H1 (cell line): ENCODE measurements around a stretch of chr9.

DNA sequence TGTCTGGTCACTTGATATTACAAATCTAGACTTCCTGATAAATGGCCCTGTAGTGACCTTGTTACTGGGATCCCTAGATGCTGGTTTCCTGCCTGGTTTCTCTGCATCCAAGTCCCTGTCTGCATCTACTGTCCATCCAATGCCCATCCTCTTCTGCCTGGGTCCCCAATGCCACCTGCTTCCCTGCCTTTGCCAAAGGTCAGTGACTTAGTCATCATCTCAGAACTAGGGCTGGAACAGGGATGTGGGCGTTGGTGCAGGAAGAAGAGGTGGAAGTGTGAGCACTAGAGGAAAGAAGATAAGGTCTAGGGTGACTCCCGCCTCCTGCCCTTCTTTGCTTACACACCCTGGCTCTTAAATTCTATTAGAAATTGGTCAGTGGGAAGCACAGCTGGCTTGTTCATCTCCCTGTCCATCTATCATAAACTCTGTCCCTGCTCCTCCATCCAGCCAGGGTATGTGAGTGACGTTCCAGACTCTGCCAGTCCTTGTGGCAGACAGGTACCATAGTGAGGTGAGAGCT is 9.3 kb downstream of the PTPN3 start:
- RRBS: no CpG with 5 or more reads among the region's 3 CpGs
CAGE:
- cytosol, long polyA plus RNA: no peak
- long polyA plus RNA: no peak
- nucleus, long polyA plus RNA: no peak

DNA sequence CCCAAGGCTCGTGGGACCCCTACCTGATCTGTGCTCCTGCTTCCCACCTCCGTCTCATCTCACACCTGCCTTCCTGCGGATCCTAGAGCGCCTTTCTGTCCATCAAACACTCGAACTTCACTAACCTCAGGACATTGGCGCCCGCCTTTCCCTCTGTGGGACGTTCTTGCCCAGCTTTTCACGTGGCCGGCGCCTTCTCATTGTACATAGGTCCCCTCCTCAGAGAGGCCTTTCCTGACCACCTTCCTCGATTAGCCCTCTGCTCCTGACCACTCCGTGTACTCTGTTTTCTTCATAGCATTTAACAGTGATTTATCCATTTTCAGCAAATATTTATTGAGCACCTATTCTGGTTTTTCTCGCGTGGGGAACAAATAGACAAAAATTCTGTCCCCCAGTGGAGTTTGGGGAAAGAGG is 625 bp upstream of the PTPN3 start:
- RRBS: no CpG with 5 or more reads among the region's 15 CpGs
CAGE:
- cytosol, long polyA plus RNA: no peak
- long polyA plus RNA: no peak
- nucleus, long polyA plus RNA: no peak

- RRBS: no CpG with 5 or more reads among the region's 85 CpGs
CAGE:
- cytosol, long polyA plus RNA: no peak
- long polyA plus RNA: no peak
- nucleus, long polyA plus RNA: no peak
Measured at GRCh38 chr9:109640081-109641201, 139.6 kb upstream of the PALM2AKAP2 start.

DNA sequence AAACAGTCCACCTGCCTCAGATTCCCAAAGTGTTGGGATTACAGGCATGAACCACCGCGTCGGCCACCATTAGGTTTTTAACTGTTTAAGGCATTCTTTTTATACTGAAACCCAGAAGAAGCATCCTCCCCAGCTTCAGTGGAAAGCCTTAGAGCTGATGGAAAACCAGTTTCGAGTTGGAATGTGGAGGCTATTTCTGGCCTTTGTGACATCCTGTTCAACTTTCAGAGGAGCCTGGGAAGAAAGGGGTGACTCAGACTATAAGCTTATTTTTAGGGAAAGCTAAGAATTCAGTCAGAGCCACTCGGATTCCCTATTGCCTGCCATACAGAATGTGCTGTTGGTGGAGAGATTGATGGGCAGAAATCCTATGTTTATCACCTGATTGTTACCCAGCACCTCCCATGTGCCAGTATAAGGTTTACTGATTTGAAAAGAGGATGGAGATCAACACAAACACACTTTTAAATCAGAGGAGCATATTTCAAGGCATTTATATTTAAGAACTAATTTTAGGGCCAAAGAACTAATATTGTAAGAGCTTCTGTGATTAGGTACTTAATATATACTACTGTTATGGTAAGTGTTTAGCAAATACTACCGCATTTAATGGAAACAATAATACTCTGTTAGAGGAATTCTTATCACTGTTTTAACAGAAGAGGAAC is 19.9 kb downstream of the PALM2AKAP2 start:
- RRBS: no CpG with 5 or more reads among the region's 6 CpGs
CAGE:
- cytosol, long polyA plus RNA: no peak
- long polyA plus RNA: no peak
- nucleus, long polyA plus RNA: no peak

- RRBS: no CpG with 5 or more reads among the region's 8 CpGs
CAGE:
- cytosol, long polyA plus RNA: no peak
- long polyA plus RNA: no peak
- nucleus, long polyA plus RNA: no peak
Measured at GRCh38 chr9:109817826-109818218, 37.8 kb downstream of the PALM2AKAP2 start.

DNA sequence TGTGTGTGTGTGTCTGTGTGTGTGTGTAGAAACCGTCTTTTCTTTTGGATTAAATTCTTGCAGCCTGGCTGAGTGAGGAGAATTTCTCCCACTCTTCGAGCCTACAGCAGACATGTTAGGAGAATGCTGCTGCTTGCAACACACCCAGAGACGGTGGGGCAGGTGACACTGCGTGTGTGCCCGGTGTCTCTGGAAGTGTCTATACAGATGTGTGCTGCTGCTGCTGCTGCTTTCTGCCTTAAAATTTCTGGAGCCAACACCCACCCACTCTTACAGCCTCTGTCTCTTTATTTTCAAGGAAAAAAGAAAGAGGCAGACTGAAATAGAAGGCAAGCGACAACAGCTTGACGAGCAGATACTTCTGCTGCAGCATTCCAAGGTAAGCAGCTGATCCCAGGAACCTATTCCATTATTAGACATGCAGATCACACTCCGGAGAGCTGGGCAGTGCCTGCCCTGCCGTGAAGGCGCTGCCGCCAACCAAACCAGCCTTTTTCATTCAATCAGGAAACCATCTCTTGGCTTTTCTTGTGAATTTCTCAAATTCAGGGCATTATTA is 87.3 kb downstream of the PALM2AKAP2 start:
- RRBS: no CpG with 5 or more reads among the region's 11 CpGs
CAGE:
- cytosol, long polyA plus RNA: no peak
- long polyA plus RNA: no peak
- nucleus, long polyA plus RNA: no peak

DNA sequence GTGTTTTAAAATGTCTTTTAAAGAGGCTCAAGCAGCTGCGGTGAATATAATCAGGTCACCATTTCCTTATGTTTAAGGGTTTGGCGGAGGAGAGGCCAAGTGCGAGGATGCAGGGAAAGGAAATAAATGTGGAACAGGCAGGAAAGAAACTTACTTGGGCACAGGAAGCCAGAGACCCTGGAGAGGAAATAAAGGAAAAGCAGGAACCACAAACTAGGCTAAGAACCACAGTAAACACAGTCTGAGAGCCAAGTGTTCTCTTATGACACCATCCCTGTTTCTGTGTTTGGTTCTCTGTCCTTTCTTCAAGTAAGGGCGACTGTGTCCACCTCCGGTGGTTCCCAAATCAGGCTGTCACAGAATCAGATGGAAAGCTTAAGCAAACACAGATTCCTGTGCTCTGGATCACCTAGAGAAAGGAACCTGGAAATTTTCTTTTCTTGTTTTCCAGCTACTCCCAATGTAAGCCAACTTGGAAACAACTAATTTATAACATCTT is 166.4 kb downstream of the C9orf152 start:
- RRBS: no CpG with 5 or more reads among the region's 5 CpGs
CAGE:
- cytosol, long polyA plus RNA: no peak
- long polyA plus RNA: no peak
- nucleus, long polyA plus RNA: no peak

GRCh38 chr9:110047598-110047815 is 160.5 kb downstream of the C9orf152 start:
- RRBS: no CpG with 5 or more reads among the region's 3 CpGs
CAGE:
- cytosol, long polyA plus RNA: no peak
- long polyA plus RNA: no peak
- nucleus, long polyA plus RNA: no peak

- RRBS: no CpG with 5 or more reads among the region's 10 CpGs
CAGE:
- cytosol, long polyA plus RNA: no peak
- long polyA plus RNA: no peak
- nucleus, long polyA plus RNA: no peak
Measured at GRCh38 chr9:110048871-110049139, 159.2 kb downstream of the C9orf152 start.

DNA sequence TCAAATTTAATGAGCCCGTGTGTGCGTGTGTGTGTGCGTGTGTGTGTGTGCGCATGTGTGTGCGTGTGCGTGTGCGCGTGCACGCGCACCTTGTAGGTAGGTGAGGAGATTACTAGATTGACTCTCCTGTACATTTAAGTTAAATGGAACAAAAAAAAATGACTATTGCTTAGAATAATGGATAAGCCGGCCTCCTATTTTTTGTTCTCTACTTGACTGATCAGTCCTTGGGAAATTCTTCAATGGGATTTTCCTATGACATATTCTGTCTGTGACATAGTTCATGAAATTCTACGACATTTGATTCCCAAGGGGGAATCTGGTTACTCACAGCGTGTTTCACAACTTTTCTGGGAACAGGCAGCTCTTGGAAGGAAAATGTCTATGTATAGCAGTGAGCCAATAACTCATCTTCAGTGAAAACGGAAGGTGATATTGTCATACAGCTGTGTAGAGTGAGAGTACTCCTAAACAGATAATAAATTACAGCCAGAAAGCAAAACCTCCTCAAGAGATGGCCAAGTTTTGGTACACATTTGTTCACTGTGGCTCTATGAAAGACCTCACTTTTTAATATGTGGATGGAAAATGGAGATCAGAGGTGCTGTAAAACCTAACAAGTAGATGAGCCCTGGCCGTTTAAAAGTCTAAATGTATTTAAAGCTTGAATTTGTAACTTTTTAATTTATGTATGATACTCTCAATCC is 91.5 kb downstream of the C9orf152 start:
- RRBS: no CpG with 5 or more reads among the region's 15 CpGs
CAGE:
- cytosol, long polyA plus RNA: no peak
- long polyA plus RNA: no peak
- nucleus, long polyA plus RNA: no peak

GRCh38 chr9:110167466-110167961 is 40.4 kb downstream of the C9orf152 start:
- RRBS: no CpG with 5 or more reads among the region's 1 CpG
CAGE:
- cytosol, long polyA plus RNA: no peak
- long polyA plus RNA: no peak
- nucleus, long polyA plus RNA: no peak

- RRBS: no CpG with 5 or more reads among the region's 3 CpGs
CAGE:
- cytosol, long polyA plus RNA: no peak
- long polyA plus RNA: no peak
- nucleus, long polyA plus RNA: no peak
Measured at GRCh38 chr9:110257844-110258438, 1.6 kb upstream of the TXN start.

GRCh38 chr9:110441824-110442562 is 104.3 kb upstream of the TXNDC8 start:
- RRBS: no CpG with 5 or more reads among the region's 12 CpGs
CAGE:
- cytosol, long polyA plus RNA: no peak
- long polyA plus RNA: no peak
- nucleus, long polyA plus RNA: no peak

GRCh38 chr9:110668460-110668668 is 227 bp upstream of the MUSK start:
- RRBS: no CpG with 5 or more reads among the region's 3 CpGs
CAGE:
- cytosol, long polyA plus RNA: no peak
- long polyA plus RNA: no peak
- nucleus, long polyA plus RNA: no peak

GRCh38 chr9:111026197-111026895 is 11.9 kb downstream of the LPAR1 start:
- RRBS: no CpG with 5 or more reads among the region's 6 CpGs
CAGE:
- cytosol, long polyA plus RNA: no peak
- long polyA plus RNA: no peak
- nucleus, long polyA plus RNA: no peak

DNA sequence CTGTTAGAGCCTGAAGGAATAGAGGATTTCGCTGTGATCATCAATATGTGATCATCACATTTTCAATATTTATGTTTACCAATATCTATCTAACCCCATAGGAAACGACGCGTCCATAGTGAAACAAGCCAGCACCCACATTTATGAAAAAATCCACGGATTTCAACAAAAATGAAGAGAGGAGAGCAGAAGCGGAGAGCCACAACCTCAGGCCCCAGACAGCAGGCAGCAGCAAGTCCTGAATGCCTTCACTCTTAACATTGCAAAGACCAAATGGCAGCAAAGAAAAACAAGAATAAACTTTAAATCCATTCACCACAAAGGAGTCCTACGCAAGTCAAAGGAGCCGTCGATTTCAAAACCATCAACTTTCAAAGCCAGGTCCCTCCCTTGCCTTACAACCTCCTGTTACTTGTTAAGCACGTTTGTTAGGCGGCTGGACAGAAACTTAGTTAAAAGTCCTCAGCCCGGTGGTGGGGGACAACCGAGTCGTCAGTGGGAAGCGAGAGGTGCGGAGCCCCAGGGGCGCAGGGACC is 1.0 kb downstream of the LPAR1 start:
- RRBS: no CpG with 5 or more reads among the region's 17 CpGs
CAGE:
- cytosol, long polyA plus RNA: no peak
- long polyA plus RNA: no peak
- nucleus, long polyA plus RNA: no peak

DNA sequence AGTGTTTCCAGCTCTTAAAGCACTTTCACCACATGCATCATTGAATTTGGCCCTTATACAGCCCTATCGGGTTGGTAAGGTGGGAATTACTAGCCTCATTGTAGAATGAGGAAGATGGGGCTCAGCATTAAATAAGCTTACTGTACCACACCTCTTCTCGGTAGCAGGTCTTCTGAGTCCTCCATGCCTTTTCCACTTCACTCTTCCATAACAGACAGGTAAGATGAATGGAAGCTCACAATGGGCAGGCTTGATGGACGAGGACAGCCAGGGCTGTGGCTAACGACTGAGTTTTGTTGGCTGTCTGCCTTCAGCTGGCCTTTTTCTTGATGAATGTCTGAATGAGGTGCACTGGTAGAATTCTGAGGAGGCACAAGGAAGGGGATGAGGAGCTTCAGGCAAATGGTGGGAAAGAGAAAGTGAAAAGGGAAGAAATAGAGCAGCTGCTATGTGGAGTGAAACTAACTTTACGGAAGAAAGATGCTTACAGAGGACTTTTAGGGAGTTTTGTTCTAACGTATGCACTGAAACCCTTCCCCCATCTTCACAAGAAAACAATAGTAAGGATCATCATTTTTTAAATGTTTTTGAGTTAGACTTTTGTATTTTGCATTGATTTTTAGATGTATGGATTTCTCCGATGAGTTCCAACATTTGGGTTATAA is 45.4 kb downstream of the OR2K2 start:
- RRBS: no CpG with 5 or more reads among the region's 7 CpGs
CAGE:
- cytosol, long polyA plus RNA: no peak
- long polyA plus RNA: no peak
- nucleus, long polyA plus RNA: no peak

GRCh38 chr9:111386621-111387453 is 56.8 kb upstream of the OR2K2 start:
- RRBS: no CpG with 5 or more reads among the region's 6 CpGs
CAGE:
- cytosol, long polyA plus RNA: no peak
- long polyA plus RNA: no peak
- nucleus, long polyA plus RNA: no peak

- RRBS: no CpG with 5 or more reads among the region's 3 CpGs
CAGE:
- cytosol, long polyA plus RNA: no peak
- long polyA plus RNA: no peak
- nucleus, long polyA plus RNA: no peak
Measured at GRCh38 chr9:111462906-111463614, 21.1 kb downstream of the ECPAS start.

- RRBS: no CpG with 5 or more reads among the region's 5 CpGs
CAGE:
- cytosol, long polyA plus RNA: no peak
- long polyA plus RNA: no peak
- nucleus, long polyA plus RNA: no peak
Measured at GRCh38 chr9:111526225-111526558, 1.2 kb downstream of the ZNF483 start.